Mesangial cell (primary cell): ENCODE measurements around a stretch of chr6.

- RAMPAGE, long total RNA, result no peak
Measured at GRCh38 chr6:131023892-131024303, 39.1 kb downstream of the EPB41L2 start.

- RAMPAGE, long total RNA, result no peak
Measured at GRCh38 chr6:131063333-131063643, 243 bp upstream of the EPB41L2 start.

DNA sequence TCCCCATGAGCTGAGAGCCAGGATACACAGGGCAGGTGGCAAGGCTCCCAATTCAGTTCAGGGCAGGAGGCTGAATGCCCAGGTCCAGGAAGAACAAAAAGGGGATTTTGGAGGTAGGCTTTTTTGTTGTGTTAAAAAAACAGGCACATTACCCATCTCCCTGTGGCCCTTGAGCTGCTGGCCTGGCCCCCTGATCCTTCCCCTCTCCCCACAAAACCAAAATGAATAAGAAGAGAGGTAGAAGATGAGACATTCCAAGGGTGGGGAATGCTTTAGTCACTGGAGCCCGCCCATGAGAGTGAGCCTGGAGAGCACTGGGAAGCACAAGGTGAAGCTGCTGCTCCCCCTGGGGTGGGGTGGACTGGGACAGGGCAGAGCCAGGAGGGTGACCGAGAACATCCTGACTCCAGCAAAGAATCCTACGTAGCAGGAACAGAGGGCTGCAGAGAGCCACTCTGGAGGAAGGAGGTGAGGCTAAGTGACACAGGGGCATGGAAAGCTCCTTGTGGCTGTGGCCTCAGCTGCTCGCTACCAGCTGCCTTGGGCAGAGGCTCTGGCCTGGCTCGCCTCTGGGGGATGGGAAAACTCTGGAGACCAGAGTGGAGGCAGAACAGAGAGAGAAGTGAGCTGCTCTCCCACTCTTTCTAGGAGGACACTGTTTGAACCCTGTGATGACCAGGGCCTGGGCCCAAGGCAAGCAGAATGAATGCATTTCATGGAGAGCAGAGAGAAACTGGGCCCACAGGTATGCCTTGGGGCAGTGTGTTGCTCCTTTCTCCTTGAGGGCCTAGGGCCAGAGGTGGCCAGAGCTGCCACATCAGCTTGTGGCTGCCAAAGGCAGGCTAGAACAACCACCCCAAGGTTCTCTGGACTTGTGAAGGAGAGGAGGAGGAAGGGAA is 48.3 kb downstream of the AKAP7 start:
- RAMPAGE, long total RNA, result no peak

GRCh38 chr6:131894523-131895555 is 56.3 kb downstream of the CCN2 start:
- RAMPAGE, long total RNA, result no peak

DNA sequence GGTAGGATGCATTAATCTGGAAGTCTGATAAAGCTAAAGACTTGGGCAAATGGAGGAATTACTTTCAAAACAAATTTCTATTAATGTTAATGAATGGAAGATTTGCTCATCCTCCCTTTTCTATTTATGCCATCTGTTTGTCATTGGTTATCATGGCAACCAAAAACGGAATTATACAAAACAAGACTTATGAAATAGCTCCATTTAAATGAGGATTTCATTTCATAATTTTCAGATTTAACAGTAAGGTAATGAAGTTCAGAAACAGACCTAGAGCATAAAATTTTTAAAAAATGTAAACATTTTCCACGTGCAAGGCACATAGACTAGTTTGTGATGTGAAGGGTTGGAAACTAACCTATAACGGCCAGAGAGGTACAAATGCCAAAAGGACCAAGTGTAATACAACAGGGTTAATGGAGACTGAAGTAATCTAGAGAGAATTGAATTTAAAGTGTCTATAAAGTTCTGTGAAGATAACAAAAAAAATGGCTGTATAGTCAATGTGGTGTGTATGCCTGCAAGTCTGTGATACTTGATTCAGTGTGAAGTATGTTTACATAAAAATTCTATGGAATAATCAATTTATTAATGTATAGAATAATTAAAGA is 3.6 kb downstream of the CCN2 start:
- RAMPAGE, long total RNA, result no peak

DNA sequence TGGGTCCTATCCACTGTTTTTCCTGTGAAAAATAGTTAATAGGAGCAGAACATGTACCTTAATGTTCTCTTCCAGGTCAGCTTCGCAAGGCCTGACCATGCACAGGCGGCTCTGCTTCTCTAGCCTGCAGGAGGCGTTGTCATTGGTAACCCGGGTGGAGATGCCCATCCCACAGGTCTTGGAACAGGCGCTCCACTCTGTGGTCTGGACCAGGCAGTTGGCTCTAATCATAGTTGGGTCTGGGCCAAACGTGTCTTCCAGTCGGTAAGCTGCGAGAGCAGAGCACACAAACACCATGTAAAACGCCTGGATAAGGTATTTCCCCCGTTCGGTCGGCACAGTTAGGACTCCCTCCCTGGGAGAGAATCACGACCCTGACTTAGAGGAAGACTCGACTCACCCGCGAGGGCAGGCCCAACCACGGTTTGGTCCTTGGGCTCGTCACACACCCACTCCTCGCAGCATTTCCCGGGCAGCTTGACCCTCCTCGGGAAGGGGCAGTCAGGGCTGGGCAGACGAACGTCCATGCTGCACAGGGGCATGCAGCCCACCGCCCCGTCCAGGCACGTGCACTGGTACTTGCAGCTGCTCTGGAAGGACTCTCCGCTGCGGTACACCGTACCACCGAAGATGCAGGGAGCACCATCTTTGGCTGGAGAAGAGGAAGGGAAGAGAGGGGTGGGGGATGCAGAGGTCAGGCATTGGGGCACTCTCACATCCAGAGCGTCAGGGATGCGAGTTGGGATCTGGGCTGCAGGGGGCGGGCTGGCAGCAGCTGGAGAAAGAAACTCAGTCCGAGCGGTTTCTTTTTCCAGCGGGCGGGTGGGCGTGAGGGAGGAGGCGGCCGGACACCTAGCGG is 1.1 kb downstream of the CCN2 start:
- RAMPAGE, long total RNA, result start-site peak on the minus strand centred at position 458 of the sequence, 14 bp wide, 22 reads; start-site peak on the minus strand centred at position 574 of the sequence, 14 bp wide, 54 reads

DNA sequence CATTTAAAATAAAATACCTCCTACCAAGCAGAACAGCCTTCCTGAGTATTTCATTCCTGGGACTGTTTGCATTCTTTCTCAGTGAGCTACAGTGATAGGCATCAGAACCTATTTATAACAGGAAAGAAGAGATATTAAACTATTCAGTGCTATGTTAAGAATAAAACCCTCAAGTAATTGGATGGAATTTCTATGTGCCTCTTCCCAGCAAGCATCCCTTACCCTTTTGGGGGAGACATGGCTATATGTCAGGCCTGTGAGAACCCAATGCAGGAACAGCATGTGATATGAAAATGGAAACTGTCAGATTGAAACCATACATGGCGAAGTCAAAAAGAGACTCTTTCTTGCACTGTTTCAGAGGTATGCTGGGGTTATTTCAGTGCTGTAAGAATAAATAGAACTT is 133.8 kb upstream of the CCN2 start:
- RAMPAGE, long total RNA, result no peak

GRCh38 chr6:132135305-132135932 is 184.2 kb upstream of the CCN2 start:
- RAMPAGE, long total RNA, result no peak

GRCh38 chr6:132202553-132202880 is 198.8 kb downstream of the MOXD1 start:
- RAMPAGE, long total RNA, result no peak

GRCh38 chr6:132400216-132400488 is 1.1 kb downstream of the MOXD1 start:
- RAMPAGE, long total RNA, result no peak

GRCh38 chr6:132400489-132401159 is 651 bp downstream of the MOXD1 start:
- RAMPAGE, long total RNA, result no peak

GRCh38 chr6:132511017-132511524 is 1.8 kb downstream of the STX7 start:
- RAMPAGE, long total RNA, result no peak

GRCh38 chr6:132819287-132820403 is 5.3 kb downstream of the RPS12 start:
- RAMPAGE, long total RNA, result no peak

DNA sequence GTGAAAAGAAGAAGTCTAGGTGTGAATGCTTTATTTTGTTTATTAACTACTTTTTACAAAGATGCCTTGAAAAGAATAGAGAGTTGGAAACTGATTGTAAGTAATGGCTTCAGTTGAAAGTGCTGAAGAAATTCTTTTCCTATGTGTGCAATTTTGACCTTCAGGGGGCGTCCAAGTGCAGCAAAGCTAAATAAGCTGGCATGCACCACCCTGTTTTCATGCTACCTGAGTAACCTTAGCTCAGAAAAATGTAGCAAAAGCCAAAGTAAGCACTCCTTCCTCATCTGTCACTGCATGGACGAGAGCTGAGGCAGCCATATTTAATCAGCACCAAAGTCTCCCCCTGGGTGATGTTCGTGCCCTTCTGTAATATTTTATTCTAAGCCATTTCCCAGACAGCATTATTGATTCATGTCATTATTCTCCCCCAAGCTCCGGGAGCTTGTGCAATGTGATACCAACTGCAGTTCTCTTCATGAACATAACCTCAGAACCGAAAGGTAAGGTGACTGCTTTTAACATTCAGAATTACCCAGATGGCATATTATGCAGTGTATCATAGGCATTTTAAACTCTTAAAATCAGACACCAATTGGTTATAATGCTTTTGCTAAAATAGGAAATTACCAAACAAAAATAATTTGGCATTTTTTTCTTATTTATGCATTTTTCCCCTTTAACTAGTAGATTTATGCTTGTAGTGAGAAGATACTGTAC is 123.2 kb downstream of the RPS12 start:
- RAMPAGE, long total RNA, result no peak

DNA sequence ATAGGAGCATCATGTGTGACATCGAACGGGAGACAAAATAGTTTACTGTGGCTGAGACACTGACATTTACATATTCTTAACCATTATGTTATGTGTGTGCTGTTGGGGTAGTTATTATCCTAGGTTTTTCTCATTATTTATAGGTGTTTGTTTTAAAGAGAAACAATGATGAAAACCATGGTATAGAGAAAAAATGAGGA is 155.2 kb downstream of the EYA4 start:
- RAMPAGE, long total RNA, result no peak

- RAMPAGE, long total RNA, result no peak
Measured at GRCh38 chr6:133749172-133750028, 139.5 kb upstream of the TCF21 start.

GRCh38 chr6:133953540-133954819 is 956 bp downstream of the TBPL1 start:
- RAMPAGE, long total RNA, result no peak

- RAMPAGE, long total RNA, result no peak
Measured at GRCh38 chr6:134074299-134074886, 22.0 kb upstream of the SLC2A12 start.

- RAMPAGE, long total RNA, result no peak
Measured at GRCh38 chr6:134166281-134166670, 113.9 kb upstream of the SLC2A12 start.

DNA sequence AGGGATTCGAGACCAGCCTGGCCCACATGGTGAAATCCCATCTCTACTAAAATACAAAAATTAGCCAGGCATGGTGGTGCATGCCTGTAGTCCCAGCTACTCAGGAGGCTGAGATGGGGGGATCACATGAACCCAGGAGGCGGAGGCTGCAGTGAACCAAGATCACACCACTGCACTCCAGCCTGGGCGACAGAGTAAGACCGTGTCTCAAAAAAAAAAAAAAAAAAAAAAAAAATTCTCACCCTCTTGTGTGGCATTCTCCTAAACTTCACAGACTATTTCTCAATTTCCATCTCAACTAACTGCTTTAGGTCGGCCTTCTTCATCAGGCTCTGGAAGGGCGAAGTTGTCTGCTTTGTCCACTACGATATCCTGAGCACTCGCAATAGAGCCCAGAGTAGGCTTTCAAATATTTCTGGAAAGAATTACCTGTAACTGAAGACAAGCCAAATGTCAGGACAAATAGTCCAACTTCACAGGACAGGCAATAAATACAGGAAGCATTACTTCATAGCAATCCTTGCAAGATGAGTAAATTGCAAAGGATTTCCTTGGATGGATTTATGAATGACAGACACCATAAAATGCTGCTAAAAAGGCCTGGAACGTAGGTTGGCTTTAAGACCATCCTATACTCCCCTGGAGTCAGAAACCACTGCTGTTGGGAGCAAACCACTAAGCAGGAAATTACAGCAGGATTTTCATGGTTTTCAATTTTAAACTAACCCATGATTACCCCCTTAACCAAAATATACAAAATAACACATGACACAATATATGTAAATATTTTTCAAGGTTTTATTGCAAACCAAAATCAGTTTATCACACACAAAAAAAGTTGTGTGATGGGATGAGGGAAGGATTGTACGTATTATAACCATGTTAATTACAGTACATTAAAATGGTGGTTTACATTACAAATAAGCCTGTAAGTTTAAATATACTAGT is 116.3 kb upstream of the SLC2A12 start:
- RAMPAGE, long total RNA, result no peak